ENCODE measurements around a stretch of chr3.

- PRO-cap: no peak
Measured at GRCh38 chr3:106256473-106256957, 387.7 kb upstream of the CBLB start.

- PRO-cap: no peak
Measured at GRCh38 chr3:107374691-107374972, 2.6 kb upstream of the CCDC54 start.

DNA sequence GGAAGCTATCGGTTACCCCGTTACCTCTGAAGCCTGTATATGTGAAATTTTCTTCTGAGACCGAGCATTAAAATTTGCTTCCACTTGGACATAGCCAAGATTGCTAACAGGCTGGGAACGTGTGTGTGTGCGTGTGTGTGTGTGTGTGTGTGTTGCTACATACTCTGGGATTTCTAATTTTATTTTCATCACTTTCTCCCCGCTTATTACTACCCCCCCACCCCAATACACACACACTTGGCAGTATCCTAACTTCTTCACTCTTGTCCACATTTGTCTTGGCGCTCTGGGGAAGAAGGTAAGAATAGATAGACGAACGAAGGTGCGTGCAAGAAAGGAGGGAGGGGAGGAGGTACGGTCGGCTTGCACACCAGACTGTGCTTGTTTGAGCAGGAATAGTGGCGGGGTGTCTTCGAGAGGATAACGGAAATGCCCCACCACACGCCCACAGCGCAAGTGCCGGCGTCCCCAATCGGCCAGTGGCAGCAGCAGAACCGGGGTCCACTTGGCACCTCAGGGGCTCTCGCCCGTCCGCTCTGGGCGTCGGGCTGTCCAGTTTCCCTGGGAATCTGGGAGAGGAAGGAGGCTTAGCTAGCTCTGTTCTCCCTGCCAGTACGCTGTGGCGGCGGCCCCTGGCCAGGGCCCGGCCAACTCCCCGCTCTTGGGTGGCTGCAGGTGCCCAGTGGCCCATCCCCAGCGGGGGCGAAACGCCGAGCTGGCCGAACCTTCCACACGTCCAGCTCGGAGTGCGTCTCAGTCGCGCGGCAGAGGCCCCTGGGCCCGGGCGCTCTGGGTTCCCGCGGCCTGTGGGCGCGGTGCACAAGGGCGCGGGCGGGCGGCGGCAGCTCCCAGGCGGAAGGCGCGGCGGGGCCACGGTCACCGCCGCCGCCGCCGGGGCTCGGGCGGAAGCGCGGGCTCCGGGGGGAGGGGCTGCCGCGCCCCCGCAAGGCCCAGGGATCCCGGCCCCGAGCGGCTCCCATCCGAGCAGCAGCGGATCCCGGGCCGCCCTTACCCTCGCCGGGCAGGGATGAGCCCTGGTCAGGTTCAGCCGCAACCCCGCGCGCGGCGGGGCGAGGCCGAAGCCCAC lies 53.8 kb downstream of the CCDC54 start:
- PRO-cap: no peak

- PRO-cap: no peak
Measured at GRCh38 chr3:107928185-107928577, 162.7 kb downstream of the CD47 start.

GRCh38 chr3:108006975-108007360 lies 83.9 kb downstream of the CD47 start:
- PRO-cap: no peak

GRCh38 chr3:108092518-108092915 lies 1.7 kb upstream of the CD47 start:
- PRO-cap: no peak

DNA sequence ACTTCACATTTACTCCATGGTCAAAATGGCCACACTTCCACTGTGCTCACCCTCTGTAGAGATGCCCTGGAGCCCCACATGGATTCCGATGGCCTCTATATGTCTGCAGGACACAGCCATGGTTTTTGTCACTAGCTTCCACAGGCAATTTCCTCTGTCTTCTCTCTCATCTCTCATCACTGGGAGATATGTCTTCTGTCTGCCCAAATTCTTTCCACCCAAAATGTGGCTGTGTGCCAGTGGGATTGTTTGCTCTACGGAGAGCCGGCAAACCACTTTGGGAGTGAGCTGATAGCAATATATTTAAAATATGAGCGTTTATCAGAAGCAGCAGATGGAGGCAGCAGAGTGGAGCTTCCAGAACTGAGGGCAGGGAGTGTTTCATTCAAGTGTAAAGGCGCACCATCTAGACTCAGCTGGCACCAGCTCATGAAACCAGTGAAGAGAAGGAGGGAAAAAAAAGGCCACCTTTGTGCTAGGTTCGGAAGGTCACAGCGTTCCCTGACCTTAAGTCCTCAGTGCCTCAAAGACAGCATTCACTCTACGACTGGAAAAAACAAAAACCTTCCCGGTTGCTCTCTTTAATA lies 13.5 kb upstream of the CD47 start:
- PRO-cap: no peak

DNA sequence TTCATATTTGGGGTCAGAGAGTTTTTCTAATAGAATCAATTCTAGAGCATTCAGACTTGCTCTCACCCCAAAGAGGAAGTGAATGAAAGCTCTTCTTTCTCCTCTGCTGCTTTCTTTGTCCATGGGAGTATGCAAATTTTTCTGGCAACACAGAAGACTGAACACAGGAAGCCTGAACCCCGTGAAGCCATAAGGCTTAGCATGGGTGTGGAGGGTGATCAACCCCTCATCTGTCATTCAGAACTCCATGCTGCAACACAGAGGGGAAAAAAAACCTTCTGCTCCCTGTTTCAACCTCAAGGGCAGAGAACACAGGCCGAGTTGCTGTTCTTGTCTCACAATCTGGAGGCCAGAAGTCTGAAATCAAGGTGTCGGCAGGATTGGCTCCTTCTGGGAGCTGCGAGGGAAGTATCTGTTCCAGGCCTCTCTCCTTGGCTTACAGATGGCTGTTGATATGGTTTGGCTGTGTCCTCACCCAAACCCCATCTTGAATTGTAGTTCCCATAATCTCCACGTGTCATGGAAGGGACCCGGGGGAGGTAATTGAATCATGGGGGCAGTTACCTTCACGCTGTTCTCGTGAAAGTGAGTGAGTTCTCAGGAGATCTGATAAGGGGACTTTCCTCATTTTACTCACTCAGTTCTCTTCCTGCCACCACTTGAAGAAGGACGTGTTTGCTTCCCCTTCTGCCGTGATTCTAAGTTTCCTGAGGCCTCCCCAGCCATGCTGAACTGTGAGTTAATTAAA lies 33.8 kb upstream of the CD47 start:
- PRO-cap: bidirectional peak, plus-strand start at position 640 of the sequence, minus-strand start at position 496 of the sequence

DNA sequence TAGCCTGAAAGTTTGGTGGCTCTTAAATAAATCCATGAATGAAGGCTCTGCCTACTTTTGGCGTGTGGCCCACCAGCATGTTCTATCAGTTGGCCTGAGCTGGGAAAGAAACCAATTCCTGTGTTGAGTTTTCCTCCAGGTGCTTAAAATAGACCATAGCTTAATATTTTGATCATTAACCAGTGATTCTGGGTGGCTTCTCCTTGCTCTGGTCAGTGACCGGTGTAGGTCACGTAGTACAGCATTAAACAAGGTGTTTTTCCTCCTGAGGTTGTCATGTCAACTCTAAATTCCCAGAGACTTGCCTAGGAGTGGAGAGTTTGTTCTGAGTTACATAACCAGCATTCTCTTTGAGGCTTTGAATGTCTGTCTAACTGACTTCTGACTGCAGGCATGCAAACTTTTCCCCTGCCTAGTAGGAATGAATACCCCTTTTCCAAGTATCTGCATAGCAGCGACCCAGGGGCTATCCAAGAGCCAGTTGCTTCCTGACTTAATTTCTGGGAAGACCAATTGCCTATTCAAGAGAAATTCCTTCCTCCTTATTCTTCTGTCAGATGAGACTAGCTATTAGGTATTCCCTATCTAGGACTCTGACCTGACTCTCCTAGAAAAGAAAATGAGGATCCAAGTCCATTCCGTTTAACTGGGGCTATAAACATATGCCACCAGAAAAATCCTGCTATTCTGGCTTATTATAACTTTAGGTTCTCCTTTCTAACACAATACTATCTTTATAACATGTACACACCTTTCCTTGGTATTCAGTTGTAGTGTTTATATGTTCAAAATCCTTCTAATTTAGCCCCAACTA lies 1.5 kb downstream of the HHLA2 start:
- PRO-cap: no peak

GRCh38 chr3:108408746-108409568 lies 101.4 kb downstream of the MYH15 start:
- PRO-cap: no peak

GRCh38 chr3:111069950-111071028 lies 1.3 kb upstream of the NECTIN3 start:
- PRO-cap: no peak

DNA sequence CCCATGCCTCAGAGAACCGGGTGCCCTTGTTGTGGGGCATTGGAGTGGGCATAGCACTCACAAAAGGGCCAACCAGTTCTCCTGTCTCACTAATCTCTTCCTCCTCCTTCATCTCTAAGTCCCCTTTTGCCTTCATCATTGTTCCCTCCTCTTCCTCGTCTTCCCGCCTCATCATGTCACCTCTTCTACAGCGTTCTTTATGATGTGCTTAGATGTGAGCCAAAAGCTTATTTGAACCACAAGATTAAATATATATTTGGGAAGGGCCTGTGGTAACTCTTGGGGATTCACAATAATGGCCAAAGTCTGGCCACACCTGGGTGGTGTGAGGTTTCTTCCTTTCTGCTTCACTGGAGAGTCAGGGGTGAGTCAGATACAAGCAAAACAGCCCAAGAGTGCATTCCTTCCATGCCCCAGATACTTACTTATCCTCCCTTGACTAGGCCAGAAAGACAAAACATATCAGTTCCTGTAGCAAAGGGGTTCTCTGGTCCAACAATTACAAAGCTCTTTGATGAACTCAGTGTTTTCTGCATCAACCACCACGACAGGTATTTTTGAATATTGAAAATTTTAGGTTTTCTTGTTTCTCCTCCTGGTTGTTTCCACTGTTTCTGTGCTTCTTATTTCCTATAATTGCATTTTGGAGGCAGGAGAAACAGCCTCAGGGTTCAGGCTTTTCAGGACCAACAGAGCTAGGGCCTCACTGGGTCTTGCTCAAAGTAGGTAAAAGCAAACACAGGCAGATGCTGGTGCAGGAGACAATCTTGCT lies 933 bp downstream of the ZBED2 start:
- PRO-cap: no peak

GRCh38 chr3:111720656-111721151 lies 46.2 kb downstream of the PLCXD2 start:
- PRO-cap: no peak

DNA sequence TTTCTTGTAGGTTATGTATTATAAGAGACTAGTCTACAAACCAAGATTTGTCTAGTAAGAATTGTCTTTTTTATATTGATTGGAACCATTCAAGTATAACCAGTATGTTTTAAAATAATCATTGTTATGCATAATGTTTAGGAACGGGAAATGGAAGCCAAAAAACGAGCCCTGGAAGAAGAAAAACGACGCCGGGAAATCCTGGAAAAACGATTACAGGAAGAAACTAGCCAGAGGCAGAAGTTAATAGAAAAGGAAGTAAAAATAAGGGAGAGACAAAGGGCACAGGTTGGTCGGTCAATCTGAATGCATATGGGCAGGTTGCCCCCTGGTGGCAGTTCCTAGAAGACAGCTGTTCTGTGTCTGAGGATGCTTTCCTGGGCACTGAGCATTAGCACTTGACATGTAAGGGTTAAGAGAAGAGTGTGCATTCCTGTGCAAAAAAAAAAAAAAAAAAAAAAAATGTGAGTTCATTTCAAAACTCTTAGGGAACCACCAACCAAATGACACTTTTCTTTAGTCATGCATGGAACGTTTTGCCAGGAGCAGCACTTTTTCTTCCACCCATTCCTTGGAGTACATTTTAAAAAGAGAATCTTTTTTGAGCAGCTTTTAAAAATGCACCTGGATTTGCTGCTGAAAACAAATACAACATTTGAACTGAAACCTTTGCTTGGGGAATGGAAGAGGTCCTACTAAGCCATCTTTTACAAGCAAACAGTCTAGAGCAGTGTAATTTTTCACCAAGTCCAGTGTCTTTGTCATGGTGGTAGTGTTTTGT lies 11.1 kb upstream of the ABHD10 start:
- PRO-cap: no peak

- PRO-cap: no peak
Measured at GRCh38 chr3:111992108-111992804, 6.5 kb upstream of the TAGLN3 start.

- PRO-cap: no peak
Measured at GRCh38 chr3:112074964-112075513, 11.2 kb upstream of the C3orf52 start.

GRCh38 chr3:112109316-112109883 lies 23.2 kb downstream of the C3orf52 start:
- PRO-cap: no peak

DNA sequence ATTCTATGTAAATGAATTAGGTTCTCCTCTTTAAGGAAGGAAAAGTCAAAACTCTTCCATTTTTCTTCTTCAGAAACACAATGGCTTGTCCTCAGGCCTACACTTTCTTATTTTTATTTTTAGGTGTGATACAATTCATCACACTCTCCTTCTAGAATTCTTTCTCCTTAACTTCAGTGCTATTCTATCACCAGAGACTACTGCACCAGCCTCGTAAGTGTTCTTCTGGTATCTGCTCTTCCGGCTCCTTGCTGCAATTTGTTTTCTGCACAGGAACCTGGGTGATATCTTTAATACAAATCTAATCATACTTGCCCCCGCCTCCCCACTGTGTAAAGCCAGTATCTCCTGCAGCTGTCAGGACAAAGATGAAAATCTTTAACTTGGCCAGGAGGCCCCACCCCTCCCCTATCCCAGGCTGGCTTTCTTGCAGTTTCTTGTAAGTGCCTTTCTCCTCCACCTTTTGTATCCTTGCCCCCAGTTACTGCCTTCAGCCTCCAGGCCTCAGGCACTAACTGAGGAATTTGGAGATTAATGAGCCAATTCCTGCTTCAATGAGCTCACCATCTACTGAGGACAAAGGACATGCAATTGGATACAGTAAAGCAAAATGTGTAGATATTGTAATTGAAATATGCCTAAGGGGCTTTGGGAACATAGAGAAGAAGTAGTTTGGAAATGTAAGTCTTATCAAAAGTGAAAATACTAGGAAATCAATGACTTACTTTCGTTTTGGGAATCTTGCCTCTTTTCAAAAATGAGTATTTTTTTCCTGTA lies 6.6 kb downstream of the GCSAM start:
- PRO-cap: no peak

- PRO-cap: no peak
Measured at GRCh38 chr3:112134301-112135341, 1.6 kb upstream of the GCSAM start.

DNA sequence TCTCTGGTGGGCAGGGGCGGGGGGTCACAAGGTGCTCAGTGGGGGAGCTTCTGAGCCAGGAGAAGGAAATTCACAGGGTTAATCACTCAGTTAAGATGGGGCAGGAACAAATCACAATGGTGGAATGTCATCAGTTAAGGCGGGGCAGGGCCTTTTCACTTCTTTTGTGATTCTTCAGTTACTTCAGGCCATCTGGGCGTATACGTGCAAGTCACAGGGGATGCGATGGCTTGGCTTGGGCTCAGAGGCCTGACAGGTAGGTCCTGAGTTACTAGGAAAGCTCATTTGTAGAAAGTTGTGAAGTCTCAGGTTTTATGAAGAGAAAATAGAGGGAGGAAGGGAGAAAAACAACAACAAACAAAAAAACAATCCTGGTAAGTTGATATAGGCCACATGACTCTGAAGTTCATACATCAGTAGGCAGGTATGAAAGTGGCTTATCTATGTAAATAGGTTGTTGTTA lies 67.7 kb downstream of the CD200 start:
- PRO-cap: no peak